ENCODE data around the genes CUX2 and MAPKAPK5.

DNA sequence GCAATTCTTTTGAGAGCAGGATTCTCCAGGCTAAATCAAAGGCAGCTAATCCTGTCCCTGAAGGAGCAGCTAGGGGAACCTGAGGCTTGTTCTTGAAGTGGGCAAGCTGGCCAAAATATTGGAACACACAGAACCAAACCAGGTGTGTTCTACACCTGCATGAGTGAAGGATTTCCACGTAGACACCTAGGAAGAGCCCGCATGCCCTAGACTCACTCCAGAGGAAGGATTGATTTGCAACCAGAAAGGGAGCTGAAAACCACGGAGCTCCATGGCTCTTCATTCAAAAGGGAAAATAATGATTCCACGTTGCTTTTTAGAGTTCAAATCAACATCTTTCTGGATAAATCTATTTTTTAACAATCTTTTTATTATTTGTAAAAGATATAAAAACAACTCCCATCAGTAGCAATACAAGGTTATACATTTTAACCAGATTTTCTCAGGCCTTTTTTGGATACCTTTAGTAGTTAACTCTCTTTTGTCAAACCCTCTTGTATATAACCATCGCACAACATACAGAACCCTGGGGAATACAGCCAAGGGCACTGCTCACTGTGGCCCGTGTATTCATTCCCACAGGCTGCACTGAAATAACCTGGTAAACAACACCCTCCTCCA is 9.9 kb downstream of the C12orf76 start:
- PRO-cap, result no peak

- PRO-cap, result no peak
Measured at GRCh38 chr12:110233444-110233891, 47.6 kb upstream of the ATP2A2 start.

DNA sequence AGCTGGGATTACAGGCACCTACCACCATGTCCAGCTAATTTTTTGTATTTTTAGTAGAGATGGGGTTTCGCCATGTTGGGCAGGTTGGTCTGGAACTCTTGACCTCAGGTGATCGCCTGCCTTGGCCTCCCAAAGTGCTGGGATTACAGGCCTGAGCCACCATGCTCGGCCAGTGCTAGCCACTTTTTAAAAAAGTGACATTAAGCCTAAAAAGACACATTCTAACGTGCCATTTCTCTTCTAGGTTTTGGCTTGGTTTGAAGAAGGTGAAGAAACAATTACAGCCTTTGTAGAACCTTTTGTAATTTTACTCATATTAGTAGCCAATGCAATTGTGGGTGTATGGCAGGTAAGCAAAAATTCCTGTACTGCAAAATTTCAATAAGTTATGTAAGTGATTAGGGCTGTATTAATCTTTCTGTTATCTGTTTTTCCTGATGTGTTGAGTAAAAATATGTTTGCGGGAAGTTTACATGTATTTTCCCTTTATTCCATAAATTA is 10.8 kb downstream of the ATP2A2 start:
- PRO-cap, result no peak

DNA sequence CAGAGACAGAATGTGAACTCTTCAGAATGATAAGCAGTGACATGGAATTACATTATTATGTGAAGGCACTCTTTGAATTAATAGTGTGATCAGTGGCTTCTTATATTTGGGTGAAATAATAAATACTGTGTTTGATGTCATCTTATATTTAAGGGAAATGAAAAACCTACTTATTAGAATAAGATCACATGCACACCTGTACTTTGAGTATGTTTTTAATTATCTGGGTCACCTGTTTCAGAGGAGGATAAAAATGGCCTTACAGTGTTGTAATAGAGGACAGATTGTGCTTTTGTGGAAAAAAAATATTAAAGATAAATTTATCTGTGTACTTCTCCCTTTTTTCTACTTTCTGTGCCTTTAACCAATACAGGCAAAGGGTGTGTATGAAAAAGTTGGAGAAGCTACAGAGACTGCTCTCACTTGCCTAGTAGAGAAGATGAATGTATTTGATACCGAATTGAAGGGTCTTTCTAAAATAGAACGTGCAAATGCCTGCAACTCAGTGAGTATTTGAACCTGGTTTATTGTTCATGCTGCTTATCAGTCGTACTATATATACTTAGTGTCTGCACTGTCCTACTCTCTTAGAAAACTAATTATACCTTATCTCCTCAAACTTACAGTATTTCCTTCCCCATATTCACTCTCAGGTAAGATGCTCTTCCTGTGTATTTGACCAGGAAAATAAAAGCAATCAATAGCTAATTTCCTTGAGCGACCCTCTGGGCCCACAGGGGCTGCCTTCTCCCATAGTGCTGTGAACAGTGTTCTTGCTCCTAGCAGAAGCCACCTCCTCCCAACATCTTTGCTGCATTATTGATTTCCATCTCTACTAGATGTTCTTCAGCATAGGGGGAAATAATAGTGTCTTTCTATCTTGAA is 52.8 kb downstream of the ATP2A2 start:
- PRO-cap, result no peak

DNA sequence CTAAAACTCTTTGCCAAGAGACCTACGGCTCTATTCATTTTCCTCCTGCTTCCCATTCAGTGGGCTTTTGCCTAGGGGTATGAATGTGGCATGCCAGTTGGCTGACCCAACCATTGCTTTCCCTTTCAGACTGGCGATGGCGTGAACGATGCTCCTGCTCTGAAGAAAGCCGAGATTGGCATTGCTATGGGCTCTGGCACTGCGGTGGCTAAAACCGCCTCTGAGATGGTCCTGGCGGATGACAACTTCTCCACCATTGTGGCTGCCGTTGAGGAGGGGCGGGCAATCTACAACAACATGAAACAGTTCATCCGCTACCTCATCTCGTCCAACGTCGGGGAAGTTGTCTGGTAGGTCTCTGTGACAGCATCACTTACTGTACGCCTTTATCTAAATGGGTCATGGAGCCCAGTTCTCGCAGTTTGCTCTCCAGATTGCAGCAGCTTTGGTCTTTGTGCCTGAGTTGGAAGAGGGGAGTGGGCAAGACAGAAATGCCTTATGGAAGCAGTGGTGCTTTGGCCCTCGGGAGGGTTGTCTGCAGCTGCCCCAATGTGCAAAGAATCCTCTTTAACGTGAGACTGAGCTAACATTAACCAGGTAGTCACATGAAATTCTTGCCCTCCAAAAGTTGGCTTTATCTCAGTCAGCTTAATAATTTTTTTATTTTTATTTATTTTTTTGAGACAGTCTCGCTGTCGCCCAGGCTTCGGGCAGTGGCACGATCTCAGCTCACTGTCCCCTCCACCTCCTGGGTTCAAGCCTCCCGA is 61.2 kb downstream of the ANAPC7 start:
- PRO-cap, result no peak

GRCh38 chr12:110535795-110536527 is 33.8 kb downstream of the RAD9B start:
- PRO-cap, result no peak

GRCh38 chr12:110538991-110539406 is 36.9 kb downstream of the RAD9B start:
- PRO-cap, result no peak

- PRO-cap, result bidirectional peak, plus-strand start at chr12:110743164, minus-strand start at chr12:110742885
Measured at GRCh38 chr12:110743031-110743305, 277 bp upstream of the PPP1CC start.

GRCh38 chr12:110776282-110776945 is 33.7 kb upstream of the PPP1CC start:
- PRO-cap, result no peak

GRCh38 chr12:110928879-110929028 is 8.4 kb upstream of the MYL2 start:
- PRO-cap, result no peak

DNA sequence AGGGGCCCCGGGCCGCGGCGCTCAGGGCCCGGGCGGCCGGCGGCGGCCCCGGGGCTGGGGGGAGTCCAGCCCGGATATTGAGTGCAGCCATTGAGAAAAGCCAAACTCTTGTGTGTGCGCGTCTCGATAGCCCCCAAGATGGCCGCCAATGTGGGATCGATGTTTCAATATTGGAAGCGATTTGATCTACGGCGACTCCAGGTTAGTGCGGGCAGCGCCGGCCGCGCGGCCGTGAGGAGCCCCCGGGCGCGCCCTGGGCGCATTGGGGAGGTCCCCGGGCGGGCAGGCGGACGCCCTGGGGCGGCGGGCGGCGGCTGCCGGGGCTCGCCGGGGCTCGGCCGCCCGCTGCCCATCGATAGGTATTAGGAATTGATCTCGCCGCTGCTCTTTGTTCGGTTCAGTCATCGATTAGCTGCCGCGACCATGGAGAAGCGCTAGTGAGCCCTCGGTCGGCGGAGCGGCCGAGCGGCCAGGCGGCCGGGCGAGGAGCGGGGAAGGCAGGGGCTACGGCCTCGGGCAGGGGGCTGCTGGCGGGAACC is at the start of gene CUX2:
CUX2 (plus strand) TSS at position 126 of the 539 bp plus-strand sequence.
- PRO-cap, result no peak

DNA sequence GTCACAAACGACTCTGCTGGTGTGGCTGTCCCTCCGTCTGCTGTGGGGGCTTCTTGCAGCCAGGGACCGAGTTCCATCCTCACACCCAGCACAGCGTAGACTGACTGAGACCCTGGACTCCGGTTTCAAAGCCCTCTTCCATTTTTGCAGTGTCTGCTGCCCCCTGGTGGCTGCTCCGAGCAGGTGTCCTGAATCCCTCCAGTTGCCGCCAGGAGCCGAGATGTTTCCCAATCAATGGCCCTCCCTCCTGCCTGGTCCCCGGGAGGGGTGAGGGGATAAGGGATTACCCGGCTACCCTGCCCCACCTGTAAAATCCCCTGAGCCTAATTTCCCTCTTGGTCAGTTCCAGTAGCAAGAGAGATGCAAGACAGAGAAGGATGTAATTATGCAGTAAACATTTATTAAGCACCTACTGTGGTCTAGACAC is 55.1 kb downstream of the PHETA1 start:
- PRO-cap, result no peak

DNA sequence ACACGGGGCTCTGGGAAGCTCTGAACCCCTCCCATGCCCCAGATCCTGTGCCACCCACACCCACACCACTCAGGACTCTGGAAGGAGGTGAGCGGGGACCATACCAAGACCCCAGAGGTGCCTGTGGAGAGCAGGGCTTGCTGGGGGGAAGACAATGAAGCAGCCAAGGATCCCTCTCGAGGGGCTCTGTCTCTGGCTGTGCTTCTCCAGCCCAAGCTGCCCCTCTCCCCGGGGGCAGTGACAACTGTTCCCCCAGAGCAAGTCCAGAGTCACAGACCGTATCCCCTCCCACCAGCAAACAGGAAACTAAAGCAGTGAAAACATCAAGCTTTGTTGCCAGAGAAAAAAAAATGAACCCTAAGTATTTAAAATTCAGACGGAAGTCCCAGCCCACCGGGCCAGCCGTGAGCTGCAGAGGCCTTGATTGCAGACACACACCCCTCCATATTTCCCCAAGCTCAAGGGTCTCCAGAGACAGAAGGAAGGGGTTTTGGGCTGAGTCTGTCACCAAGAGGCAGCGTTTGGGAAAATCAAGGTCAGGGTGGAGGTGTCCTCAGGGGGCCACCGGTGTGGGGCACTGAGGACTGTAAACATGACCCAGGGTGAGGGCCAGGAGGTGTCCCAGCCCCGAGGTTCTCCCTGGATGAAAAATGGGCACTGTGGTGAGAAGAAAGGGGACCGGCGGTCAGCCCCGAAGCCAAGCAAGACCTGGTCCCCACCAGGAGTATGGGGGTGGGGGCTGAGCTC is 7.8 kb downstream of the PHETA1 start:
- PRO-cap, result no peak

GRCh38 chr12:111440958-111441650 is 35.4 kb downstream of the SH2B3 start:
- PRO-cap, result no peak

DNA sequence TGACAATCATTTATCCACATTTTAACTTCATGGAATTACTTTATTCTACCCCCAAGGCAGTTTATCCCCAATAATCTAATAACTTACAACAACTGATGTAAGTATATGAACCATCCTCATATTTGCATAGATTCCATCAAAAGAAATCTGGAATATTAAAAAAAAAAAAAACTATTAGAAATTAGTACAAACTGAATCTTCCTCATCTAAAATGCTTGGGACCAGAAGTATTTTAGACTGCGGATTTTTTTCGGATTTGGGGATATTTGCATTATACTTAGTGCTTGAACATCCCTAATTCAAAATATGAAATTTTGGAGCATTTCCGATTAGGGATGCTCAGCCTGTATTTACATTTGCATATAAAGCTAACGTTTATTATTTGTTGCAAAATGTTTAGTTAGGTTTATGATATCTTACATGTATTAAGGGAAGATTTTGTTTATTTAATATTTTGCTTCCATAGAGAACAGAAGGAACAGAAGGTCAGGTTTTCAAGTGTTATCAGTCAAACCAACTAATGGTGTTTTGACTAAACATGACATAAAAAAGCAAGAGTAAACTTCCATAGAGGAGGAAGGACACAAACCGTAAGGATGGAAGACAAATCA is 44.9 kb downstream of the ATXN2 start:
- PRO-cap, result no peak

GRCh38 chr12:111635841-111637035 is 37.1 kb upstream of the ATXN2 start:
- PRO-cap, result no peak

DNA sequence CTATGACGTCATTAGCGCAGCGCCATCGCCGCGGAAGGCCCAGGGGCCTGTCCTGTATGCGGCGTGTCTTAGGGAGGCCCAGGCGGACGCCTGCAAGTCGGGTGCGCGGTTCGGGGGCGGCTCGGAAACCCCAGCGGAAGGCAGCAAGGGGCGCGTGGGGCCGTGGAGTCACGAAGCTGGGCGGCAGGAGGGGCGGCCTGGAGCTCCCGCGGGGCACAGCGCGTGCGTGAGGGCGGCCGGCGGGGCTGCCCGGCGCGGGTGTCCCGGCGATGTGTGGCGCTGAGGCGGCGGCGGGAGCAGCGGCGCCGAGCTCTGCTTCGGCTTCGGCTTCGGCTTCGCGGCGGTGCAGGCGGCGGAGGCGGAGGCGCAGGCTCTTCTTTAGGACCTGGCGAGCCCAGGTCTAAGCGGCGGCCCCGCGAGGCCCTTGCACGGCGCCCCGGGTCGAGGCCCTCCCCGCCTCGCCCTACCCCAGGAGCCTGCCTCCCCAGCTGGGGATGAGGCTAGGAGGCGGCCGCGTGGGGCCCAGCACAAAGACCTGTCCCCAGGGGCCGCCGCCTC is at the start of gene MAPKAPK5:
MAPKAPK5 (plus strand) TSS at position 261 of the 558 bp plus-strand sequence.
- PRO-cap, result bidirectional peak, plus-strand start at position 274 of the sequence, minus-strand start outside the sequence

DNA sequence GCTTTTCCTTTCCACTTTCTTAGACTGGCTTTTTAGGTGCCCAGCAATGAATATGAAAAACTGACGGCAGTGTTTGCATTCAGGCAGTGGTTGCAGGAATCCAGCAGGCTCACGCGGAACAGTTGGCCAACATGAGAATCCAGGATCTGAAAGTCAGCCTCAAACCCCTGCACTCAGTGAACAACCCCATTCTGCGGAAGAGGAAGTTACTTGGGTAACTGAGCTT is 46.3 kb downstream of the MAPKAPK5 start:
- PRO-cap, result no peak

- PRO-cap, result no peak
Measured at GRCh38 chr12:111888661-111889048, 46.6 kb downstream of the MAPKAPK5 start.

DNA sequence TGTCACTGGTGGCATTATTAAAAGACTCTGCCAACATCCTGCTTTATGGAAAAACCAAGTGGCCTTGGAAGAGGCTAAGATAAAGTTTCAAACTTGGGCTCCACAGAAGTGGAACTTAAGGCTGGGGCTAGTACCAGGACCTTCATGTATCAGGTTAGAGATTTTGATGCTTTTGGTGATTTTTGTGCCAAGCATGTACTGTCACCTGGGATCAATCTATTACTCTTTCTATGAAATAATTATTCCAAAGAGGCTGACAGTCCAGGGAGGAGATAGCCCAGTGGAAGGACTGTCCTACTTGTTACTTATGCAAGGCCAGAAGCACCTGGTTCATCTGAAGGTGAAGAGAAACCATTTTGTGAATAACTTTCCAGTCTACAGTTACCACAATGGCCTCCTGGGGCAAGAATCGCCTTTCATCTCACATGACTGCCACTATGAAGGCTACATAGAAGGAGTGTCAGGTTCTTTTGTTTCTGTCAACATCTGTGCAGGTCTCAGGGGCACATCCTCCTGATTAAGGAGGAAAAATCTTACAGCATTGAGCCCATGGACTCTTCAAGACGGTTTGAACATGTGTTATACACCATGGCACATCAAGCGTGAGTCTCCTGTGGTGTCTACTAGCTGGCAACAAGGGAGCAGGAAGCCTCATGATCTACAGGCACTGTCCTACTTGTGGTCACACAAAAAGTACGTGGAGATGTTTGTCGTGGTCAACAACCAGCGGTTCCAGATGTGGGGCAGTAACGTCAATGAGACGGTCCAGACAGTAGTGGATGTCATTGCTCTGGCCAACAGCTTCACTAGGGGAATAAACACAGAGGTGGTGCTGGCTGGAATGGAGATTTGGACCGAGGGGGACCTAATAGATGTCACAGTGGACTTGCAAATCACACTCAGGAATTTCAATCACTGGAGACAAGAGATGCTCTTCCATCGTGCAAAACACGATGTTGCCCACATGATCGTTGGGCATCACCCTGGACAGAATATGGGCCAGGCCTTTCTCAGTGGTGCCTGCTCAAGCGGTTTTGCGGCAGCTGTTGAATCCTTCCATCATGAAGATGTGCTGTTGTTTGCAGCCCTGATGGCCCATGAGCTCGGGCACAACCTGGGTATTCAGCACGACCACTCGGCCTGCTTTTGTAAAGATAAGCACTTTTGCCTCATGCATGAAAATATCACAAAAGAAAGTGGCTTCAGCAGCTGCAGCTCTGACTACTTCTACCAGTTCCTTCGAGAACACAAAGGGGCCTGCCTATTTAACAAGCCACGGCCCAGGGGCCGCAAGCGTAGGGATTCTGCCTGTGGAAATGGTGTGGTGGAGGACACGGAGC is 57.7 kb downstream of the MAPKAPK5 start:
- PRO-cap, result no peak